ENCODE results near the genes CDRT15L2 and DHRS7B.

- RAMPAGE, long total RNA: no peak
- RRBS: 2% methylated on average over 32 of the region's 70 CpGs
Measured at GRCh38 chr17:20009538-20010642, 731 bp downstream of the SPECC1 start.

DNA sequence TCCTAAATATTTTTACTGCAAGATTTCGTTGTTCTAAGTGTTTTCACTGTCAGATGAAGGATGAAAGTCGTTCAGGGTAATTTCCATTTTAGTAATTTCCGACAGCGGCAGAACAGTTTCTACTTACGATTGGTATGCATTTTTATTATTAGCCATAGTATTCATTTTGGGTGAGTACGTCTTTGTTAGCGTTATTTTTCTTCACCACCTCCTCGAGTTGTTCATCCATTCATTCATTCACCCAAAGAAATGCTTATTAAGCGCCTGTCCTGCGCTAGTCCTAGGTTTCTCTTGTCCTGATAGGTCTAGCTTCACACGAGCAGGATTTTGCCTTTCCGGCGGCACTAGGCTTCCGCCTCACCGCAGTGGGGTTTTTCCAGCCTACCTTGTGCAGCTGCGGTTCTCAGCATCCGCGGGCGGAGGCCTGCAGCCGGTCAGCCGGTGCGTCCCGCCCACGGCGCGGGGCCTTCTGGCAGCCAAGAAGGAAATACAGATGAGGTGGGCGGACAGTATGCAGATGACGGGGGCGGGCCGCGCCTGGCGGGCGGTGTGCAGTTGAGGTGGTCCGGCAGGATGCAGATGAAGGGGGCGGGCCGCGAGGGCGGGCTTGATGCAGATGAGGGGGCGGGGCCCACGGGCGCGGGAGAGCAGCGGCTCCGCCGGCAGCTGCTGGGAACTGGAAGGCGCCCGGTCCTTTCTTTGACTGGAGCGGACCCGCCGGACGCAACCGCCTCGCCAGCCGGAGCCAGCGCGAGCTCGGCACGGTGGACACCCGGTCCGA lies 146.4 kb downstream of the SPECC1 start:
- RAMPAGE, long total RNA: no peak
- RRBS: 4% methylated on average over 19 of the region's 60 CpGs

DNA sequence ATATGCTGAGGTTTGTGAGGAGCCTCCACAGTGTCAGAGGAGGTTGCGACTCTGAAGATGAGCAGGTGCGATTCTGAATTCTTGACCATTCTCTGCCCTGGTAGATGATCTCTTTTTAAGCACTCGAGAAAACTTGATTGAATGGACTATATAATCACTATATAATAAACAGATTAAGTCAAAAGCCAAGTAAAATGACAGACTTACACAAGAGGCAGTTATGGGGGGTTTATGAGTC lies 206.0 kb downstream of the SPECC1 start:
- RAMPAGE, long total RNA: no peak
- RRBS: no CpG with 5 or more reads among the region's 3 CpGs

DNA sequence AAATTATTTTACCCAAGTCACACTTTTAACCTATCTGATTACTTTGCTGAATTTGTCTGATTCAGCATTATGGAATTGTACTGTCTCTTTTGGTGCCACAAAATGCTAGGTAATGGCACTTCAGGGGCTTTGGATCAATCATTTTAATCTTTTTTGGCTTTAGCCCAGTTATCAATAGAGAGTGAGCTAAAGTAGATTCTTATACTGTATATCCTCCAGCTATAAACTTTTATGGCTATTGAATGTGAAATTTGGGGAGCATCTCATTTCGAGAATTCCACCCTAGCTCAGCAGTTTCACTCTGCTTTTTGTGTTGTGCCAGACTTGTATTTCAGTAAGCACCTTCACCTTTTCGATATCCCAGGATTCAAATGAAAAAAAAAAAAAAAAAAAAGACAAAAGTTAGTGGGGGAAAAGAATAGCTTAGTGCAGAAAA lies 125.9 kb downstream of the LGALS9B start:
- RAMPAGE, long total RNA: no peak
- RRBS: no CpG with 5 or more reads among the region's 2 CpGs

GRCh38 chr17:20579347-20579856 lies at the start of gene CDRT15L2:
Gene CDRT15L2 (plus strand): TSS chr17:20579724.
- RAMPAGE, long total RNA: no peak
- RRBS: no CpG with 5 or more reads among the region's 13 CpGs

GRCh38 chr17:20588968-20589616 lies 9.6 kb downstream of the CDRT15L2 start:
- RAMPAGE, long total RNA: no peak
- RRBS: 4% methylated on average over 15 of the region's 59 CpGs

DNA sequence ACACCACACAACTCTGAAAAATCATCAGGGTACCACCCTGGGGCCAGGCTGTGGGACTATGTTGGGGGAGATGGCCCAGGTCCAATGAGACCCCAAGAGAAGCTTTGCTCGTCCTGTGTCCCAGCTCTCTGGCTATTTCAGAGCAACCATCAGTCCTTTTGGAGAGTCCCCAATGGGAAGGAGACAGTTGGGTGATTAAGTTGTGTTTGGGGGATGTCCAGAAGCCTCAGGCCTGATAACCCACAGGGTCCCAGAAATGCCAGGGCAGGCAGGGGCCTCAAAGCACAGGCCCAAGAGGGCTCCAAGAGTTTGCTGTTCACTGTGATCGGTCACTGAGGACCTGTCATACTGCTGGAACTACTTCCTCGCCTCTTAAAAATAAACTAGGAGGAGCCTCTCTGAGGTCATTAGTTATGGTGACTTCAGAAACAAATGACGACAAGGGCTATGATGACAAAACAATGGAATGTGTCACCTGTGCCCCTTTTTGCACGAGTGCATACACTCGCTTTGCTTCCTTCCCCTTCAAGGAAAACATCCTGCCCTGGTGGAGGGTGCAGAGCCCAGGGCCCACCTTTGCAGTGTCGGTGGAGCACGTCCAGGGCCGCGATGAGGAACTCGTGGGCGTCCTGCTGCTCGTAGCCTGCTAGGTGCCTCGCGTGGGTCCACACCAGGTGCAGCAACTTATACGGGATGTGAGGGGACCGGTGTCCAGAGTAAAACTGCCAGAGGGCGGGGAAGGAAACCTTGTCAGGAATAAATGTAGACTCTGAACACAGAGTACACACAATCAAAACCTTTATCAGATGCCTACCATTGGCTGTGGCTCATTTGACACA lies 27.4 kb downstream of the USP22 start:
- RAMPAGE, long total RNA: no peak
- RRBS: no CpG with 5 or more reads among the region's 18 CpGs

- RAMPAGE, long total RNA: no peak
- RRBS: no CpG with 5 or more reads among the region's 14 CpGs
Measured at GRCh38 chr17:21017725-21018407, 24.9 kb downstream of the USP22 start.

DNA sequence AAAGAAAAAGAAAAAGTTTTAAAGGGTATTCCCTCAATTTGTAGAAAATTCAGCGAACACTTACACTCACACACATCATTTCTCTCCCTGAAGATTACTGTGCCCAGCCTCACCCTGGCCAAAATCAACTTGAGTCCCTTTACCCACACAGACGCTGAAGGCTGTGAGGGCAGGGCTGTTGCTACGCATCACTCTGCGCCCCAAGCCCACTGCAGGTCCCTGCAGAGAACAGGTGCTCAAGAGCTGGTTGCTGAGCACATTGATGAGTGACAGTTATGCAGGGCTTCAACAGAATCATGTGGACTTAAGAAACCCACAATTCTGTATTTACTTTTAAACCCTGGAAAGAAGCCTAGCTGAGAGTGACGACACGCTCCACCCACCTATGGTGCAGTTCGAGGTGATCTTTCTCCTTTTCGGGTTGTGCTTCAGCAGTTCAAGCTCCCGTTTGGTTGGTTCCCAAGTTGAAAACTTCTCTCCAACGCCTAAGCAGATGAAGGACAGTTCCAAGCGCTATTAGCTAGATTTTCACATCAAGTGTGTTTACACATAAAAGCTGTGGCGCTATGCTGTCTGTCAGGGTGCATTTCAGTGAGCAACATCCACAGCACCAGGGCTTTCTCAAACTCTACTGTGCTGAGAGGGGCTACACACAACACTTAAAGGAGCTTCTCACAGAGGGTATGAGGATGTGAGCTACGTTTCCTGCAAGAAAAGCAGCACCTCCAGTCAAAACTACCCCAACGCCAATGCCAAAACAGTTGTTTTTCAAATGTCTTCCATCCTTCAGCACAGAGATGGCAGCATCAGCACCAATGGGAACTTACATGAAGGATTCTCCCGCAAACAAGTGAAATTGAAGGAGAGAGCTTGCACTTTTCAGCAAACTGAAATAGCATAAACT lies 23.9 kb downstream of the USP22 start:
- RAMPAGE, long total RNA: no peak
- RRBS: no CpG with 5 or more reads among the region's 15 CpGs

DNA sequence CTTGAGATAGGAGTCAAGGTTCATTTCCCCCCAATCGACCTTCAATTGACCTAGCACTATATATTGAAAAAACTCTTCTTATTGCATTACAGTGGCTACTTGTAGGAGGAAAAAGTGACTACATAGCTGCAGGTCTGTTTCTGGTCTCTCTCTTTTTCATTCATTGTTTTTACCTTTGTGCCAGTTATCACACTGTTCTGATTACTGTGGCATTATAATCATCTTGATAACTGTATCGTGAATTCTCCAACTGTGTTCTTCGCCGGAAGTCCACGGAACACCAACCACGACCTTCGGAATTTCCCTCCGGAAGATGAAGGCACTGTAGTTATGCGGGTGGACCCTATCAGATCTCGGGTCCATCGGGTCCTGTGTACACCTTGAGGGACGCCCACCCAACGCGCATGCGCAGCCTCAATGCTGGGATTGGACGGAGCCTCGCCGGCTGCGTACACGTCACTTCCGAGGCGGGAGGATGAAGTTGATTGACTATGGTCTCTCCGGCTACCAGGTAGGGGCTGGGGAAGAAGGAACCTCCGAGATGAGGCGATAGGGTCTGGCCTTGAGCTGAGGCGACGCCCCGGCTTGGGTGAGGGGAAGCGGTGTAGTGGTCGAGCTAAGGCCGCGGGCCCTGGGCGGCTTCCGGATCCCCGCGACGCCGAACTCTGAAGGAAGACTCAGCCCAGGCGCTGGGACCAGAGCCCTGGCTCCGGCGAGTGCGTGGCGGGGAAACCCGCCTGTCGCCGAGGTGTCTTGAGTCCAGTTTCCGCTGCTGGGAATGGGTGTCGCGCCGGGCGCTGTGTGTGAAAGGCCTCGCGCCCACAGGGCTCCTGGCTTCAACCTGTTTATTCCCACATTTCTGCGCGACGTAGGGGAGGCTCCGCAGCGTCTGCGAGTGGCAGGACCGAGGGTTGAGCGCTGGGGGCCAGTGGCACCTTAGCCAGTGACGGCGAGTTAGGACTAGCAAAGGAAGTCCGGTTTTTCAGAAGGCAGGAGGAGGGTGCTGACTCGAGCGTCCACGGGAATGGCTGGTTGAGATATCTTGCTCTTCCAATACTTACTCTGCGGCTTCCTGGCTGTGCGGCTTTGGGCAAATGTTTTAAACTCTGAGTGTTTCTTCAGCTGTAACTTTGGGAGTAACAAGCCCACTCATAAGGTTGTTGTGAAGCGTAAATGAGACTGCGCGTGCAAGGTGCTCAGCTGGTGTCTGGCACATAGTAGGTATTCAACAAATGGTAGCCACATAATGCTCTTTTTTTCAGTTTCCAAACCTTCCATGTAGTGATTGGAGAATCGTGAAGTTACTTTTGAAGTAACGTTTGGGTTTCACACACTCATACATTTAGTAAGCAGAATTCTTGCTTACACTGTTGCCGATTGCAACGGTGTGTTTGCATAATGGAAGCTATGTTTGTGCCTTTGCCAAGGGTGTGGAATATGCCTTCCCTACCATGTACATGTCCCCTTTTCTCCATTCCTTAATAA lies at the start of gene DHRS7B:
TSS of gene DHRS7B (plus strand) at position 484 of the 1,485 bp plus-strand sequence.
- RAMPAGE, long total RNA: no peak
- RRBS: 2% methylated on average over 36 of the region's 76 CpGs

GRCh38 chr17:21152789-21153697 lies 26.3 kb downstream of the DHRS7B start:
- RAMPAGE, long total RNA: no peak
- RRBS: no CpG with 5 or more reads among the region's 4 CpGs

GRCh38 chr17:21242958-21243437 lies 10.2 kb downstream of the NATD1 start:
- RAMPAGE, long total RNA: no peak
- RRBS: 97% methylated on average over 5 of the region's 21 CpGs

GRCh38 chr17:21300922-21301523 lies 16.5 kb downstream of the MAP2K3 start:
- RAMPAGE, long total RNA: no peak
- RRBS: no CpG with 5 or more reads among the region's 19 CpGs

DNA sequence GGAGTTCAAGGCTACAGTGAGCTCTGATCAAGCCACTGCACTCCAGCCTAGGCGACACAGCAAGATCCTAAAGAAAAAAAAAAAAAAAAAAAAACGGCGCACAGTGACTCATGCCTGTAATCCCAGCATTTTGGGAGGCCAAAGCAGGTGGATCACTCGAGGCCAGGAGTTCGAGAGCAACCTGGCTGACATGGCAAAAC lies 19.0 kb downstream of the KCNJ12 start:
- RAMPAGE, long total RNA: no peak
- RRBS: no CpG with 5 or more reads among the region's 5 CpGs

DNA sequence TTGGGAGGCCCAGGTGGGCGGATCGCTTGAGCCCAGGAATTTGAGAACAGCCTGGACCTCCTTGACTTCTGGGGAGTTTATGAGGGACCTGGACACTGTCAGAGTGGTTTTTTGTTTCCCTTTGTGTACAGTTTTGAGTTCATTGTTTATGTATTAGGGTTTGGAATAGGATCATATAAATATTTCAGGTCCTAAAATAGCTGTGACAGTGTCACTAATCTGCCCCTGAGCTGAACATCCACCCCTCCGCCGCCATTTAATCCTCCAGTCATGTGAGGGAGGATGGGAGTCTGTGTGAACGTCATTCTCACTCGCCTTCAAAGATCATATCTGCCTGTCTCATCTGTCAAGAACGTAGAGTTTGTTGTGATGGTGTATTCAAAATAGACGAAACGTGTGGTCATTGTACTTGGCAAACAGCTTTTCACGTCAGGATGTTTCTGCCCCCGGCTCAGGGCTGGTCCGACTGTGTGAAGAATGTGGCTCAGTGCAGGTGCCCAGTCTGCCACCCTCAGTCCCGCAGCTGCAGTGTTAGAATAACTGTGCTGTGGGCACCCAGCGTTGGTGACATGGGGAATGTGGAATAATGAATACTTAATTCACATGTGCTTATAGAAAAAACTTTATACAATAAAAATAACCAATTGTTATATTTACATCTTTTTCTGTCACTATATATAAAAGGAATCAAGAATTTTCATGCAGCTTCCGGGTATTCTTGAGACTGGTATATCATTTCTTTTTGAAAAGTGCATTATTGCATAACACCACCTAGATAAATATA lies 148.0 kb downstream of the KCNJ12 start:
- RAMPAGE, long total RNA: no peak
- RRBS: no CpG with 5 or more reads among the region's 15 CpGs

GRCh38 chr17:22266272-22266560 lies 573.9 kb downstream of the KCNJ18 start:
- RAMPAGE, long total RNA: no peak
- RRBS: no CpG with 5 or more reads among the region's 15 CpGs

GRCh38 chr17:22323074-22323379 lies 630.7 kb downstream of the KCNJ18 start:
- RAMPAGE, long total RNA: no peak
- RRBS: no CpG with 5 or more reads among the region's 4 CpGs

DNA sequence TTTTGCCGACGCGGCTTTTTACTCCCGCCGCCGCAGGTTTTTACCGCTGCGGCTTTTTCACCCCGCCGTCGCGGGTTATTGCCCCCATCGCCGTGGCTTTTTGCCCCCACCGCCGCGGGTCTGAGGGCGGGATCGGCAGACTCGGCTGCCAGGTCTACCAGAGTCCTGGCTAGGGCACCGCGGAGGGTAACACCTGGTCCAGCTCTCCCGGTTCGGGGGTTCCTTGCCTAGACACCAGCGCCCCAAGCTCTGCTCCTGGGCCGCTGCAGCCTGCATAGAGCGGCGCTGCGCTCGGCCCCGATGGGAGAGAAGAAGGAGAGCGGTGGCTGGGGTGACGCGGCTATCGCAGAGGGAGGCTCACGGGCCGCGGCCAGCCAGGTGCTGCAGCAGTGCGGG lies 562.5 kb upstream of the WSB1 start:
- RAMPAGE, long total RNA: no peak
- RRBS: no CpG with 5 or more reads among the region's 39 CpGs

- RAMPAGE, long total RNA: no peak
- RRBS: no CpG with 5 or more reads among the region's 23 CpGs
Measured at GRCh38 chr17:27244466-27245833, 49.0 kb upstream of the WSB1 start.

DNA sequence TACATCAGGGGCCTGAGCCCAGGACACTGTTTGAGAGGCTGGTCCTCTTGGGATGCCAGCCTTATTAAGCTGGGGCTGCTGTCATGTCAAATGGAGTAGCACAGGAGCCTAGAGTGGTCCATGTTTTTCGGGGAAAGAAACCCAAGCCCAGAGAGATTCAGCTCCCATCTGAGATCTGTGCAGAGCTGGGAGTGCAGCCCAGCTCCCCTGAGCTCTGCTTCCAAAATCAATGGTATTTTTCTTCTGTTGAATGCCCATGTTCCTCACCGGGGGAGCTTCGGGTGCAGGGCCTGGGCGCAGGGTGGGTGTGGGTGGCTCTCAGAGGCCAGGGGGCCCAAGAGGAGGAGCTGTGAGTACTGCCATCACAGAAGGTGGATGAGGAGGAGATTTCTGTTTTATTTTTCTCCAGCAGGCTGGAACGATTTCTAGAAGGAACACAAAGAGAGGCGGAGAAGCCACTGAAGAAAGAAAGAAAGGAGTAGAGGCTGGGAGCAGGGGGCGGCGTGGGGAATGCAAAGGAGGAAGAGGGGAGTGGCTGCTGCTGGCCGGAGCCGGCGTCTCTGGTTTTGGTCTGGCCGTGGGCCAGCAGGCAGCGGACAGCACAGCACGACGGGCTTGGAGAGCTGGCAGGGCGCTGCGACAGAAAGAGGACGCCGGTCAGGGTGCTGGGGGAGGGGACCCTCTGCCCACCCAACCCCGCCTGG lies 76.3 kb upstream of the KSR1 start:
- RAMPAGE, long total RNA: no peak
- RRBS: 42% methylated on average over 7 of the region's 20 CpGs

Measured in hepatocyte (in vitro differentiated cells and primary cell).